Bronchial epithelial cell (primary cell): Measurements from ENCODE around the genes CDO1 and AP3S1.

DNA sequence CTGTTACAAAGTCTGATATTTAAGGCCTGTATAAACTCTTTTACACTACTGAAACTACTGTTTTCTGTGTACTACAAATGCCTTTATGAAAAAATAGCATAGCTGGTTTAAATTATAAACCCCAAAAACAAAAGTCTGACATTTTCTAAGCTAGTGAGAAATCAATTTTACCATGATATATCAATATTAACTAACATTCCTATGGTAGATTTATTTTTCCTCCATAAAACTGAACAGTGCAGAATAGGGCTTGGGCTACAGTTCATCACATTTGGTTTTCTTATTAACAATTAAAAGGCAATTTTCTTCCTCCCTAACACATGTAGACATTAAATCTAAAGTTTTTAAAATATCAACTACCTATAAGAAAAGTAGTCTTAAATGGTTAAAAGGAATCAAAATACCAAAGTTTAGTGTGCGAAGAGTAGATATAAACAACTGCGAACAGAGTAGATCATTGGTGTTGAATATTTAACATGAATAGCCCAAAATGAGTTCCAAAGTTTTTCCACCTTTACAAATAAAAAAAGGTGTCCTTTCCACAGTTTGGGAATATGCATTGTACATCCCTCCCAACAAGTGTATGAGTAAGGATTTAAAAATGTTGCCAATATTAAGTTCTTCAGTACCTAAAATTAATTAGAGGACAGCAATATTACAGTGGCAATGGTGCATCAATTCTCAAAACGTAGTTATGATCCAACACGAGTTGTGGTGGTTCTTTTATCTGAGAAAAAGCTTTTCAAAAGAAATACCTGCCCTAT is 10.1 kb downstream of the TMED7 start:
- RRBS, 2 experiments: no CpG with 5 or more reads among the region's 4 CpGs

GRCh38 chr5:115816222-115817213 is at the start of gene CDO1:
TSS of gene CDO1 (minus strand) at chr5:115816659.
- RRBS, 2 experiments: 2 to 5% methylated on average over 19 of the region's 72 CpGs

- RRBS, 2 experiments: no CpG with 5 or more reads among the region's 8 CpGs
Observed at GRCh38 chr5:115838956-115839412, 2.4 kb downstream of the ATG12 start.

- RRBS, 2 experiments: 1 to 2% methylated on average over 35 of the region's 98 CpGs
Observed at GRCh38 chr5:115841460-115842408, at the start of gene AP3S1. TSS of gene AP3S1 (plus strand) at chr5:115841935.

- RRBS, 2 experiments: no CpG with 5 or more reads among the region's 9 CpGs
Observed at GRCh38 chr5:116052251-116052459, 19.9 kb downstream of the ARL14EPL start.

DNA sequence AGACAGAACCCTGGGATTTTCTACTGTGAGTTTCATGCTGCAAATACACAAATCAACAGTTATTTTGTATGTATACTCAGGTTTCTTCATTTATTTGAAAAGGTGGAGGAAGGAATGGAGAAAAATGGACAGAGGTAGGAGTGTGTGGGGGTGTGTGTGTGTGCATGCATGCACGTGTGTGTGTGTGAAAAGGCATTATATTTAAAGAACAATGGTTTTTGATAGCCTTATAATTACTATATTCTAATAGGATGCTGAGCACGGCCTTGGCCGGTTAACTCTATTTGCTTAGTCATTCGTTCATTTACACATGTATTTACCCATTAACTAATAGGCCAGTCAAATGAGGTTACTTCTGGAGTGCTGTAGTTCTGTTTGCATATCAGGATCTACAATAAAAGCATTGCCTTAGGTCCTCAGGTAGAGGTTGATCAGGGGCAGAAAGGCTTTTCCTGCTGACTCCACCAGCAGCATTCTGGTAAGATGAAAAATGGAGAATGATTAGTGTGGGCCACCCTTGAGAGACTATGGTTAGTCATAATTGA is 218.9 kb downstream of the COMMD10 start:
- RRBS, 2 experiments: no CpG with 5 or more reads among the region's 4 CpGs

GRCh38 chr5:116348326-116349022 is 226.1 kb downstream of the SEMA6A start:
- RRBS, 2 experiments: no CpG with 5 or more reads among the region's 6 CpGs

- RRBS, 2 experiments: no CpG with 5 or more reads among the region's 9 CpGs
Observed at GRCh38 chr5:116544924-116545455, 29.6 kb downstream of the SEMA6A start.

DNA sequence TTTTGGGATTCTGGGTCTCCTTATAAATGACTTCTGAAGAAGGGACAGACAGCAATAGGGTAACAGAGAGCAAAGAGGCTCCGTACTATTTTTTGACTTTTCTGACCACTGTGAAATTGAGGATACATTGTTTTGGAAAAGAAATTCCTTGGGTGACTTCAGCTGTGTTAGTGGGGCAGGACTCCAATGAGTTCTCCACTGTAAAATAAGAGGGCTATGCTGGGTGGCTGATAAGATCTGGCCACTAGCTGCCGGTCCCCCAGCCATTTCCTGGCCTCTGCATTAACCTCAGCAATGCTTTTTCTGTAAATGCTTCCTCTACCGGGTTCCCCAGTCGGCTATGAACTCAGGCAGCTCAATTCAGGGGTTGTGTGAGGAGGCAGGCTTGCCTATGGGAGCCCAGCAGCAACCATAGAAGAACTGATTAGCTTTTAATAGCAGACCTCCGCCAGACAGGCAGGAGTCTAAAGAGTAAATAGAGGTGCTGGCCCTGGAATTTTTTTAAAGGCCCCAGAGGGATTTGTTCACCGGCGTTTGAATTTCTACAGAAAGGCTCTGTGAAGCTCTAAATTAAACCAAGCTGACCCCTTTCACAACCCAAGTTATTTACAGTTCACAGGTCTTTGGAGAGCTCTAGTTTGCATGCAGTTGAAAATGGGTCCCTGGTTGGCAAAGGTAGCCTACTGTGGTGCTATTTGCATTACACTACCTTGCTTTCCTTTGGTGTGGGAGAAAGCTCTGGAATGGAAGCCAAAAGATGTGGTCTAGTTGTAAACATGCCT is 289.5 kb upstream of the SEMA6A start:
- RRBS, 2 experiments: 66% methylated on average over 2 of the region's 7 CpGs; no CpG with 5 or more reads in 1 of the 2 experiments

DNA sequence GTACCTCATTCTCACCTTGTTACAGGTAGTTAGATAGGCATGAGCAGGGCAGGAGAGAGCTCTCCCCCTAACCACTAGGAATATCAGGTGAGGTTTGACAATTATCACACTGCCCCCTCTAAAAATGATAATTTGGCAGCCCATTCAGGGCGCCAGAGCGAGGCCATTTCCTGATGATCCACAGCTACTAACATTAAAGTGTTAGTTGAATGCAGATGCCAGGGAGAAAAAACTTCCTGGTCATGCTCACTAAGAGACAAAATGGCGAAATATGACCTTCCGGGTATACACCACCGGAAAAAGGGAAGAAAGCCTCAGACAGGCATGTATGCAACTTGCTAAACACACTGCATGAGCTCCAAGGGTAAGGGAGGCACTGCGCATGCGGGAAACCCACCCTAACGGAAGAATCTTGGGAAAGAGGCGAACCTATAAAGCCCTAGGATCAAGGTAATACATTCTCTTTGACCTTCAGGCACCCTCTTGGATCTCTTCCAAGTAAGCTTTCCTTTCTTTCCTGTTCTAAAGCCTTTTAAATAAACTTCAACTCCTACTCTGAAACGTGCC is 65.1 kb downstream of the DTWD2 start:
- RRBS, 2 experiments: no CpG with 5 or more reads among the region's 10 CpGs

GRCh38 chr5:119117170-119118020 is 46.5 kb downstream of the DMXL1 start:
- RRBS, 2 experiments: no CpG with 5 or more reads among the region's 6 CpGs

GRCh38 chr5:119287294-119288444 is 68.2 kb upstream of the TNFAIP8 start:
- RRBS, 2 experiments: no CpG with 5 or more reads among the region's 7 CpGs

- RRBS, 2 experiments: no CpG with 5 or more reads among the region's 10 CpGs
Observed at GRCh38 chr5:119291371-119292261, 64.2 kb upstream of the TNFAIP8 start.

GRCh38 chr5:119332766-119333864 is 22.7 kb upstream of the TNFAIP8 start:
- RRBS, 2 experiments: no CpG with 5 or more reads among the region's 10 CpGs

GRCh38 chr5:119336206-119336621 is 19.6 kb upstream of the TNFAIP8 start:
- RRBS, 2 experiments: no CpG with 5 or more reads among the region's 2 CpGs

GRCh38 chr5:119388561-119388917 is 32.7 kb downstream of the TNFAIP8 start:
- RRBS, 2 experiments: no CpG with 5 or more reads among the region's 2 CpGs

DNA sequence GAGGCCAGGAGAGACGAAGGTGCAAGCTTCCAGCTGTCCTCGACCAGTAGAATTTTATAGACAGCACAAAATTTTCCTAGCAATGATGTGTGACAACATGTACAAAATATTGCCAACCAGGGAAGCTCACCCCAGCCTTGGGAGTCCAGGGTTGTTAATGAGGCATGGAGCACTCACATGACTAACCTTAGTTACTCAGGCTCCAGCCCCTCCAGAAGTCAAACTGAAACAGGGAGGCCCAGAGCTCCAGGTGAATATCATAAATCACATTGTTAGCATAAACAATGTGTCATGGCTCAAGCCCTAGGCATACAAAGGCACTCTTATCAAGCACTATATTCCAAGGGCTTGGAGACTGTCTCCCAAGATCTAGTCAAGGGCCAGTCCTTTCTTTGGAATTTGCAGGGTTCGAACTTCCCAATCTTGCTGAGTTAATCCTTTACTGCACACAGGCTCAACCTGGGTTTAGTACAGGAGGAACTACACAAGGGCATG is 44.4 kb downstream of the TNFAIP8 start:
- RRBS, 2 experiments: no CpG with 5 or more reads among the region's 3 CpGs

DNA sequence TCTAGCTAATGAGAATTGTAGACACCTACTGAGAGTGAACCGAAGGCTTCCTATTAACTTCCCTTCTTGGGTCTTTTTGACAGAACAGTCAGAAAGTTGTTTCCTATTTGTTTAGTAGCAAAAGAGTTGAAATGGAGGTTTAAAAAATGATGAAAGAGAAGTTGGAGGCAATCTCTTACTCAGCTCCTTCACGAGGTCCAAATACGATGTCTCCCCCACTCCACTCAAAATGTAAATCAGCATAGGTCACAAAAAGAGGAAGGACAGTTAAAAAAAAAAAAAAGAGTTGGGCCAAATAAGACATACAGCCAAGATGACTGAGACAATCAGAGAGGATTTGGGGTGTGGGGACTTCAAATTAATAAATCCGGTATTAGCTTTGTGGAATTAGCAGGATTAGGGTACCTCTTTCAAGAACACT is 769 bp upstream of the PRR16 start:
- RRBS, 2 experiments: no CpG with 5 or more reads among the region's 4 CpGs

DNA sequence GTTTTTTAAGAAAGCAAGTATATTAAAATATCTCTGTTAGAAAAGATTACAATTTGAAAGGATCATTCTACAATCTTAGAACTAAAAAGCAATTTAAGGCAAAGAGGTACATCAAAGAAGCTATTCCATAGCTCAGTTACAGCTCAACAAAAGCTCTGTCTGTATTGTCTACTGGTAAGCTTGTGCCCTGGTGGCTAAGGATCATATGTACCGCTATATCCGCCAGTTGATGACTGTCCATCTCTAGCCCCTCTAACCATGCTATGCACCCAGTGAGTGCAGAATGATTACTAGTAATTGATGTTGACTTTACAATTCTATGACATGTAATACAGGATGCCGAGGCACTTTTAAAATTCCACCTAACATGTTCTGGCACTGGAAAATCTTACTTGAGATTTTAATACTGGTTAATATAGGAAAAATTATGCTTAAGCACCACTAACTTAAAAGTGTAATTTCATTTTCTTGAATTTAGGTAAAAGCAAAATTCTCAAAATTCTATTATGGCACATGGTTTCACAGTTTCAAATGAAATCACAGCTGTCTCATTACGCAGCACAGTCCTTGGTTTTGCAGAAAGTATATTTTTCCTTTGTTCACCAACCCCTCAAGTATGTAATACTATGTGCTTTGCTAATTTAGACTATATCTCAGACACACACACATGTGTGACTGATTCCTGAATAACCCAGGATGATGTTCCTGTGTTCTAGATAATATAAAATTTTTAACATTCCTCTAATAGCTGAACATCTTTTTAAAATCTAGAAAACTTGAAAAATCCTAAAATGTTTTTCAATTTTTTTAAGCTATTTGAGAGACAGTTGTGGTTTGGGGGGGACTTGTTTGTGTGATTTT is 12.9 kb downstream of the LOX start:
- RRBS, 2 experiments: no CpG with 5 or more reads among the region's 4 CpGs

- RRBS, 2 experiments: 0% methylated on average over 3 of the region's 38 CpGs; no CpG with 5 or more reads in 1 of the 2 experiments
Observed at GRCh38 chr5:122077468-122077751, 649 bp downstream of the LOX start.